ENCODE measurements around a stretch of chr10.

- RRBS = no CpG with 5 or more reads among the region's 8 CpGs
These were observed 32.0 kb downstream of the TACR2 start for GRCh38 chr10:69384745-69385148.

- RRBS = 8% methylated on average over 6 of the region's 24 CpGs
These were observed 1.5 kb upstream of the NEUROG3 start for GRCh38 chr10:69574549-69575257.

- RRBS = no CpG with 5 or more reads among the region's 5 CpGs
These were observed 79.6 kb downstream of the FAM241B start for GRCh38 chr10:69709676-69710024.

DNA sequence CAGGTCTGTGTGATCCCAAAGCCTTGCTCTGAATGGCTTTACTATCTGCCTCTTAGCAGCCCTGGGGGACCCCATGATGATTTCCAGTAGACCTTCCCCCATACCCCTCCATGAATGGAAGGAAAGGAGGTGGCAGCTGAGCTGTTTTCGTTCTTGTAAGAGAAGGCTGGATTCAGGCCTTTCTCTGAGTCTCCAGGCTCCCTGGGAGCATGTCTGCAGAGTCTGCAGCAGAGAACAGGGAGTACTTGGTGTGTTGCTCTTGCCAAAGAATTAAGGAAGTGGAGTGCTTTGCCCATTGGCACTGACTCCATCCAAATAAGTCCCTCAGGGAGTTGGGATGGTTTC, 109.8 kb downstream of the COL13A1 start:
- RRBS = no CpG with 5 or more reads among the region's 1 CpG

- RRBS = no CpG with 5 or more reads among the region's 5 CpGs
These were observed 110.0 kb downstream of the COL13A1 start for GRCh38 chr10:69911839-69912060.

GRCh38 chr10:70091946-70092748, 39.5 kb downstream of the MACROH2A2 start:
- RRBS = no CpG with 5 or more reads among the region's 15 CpGs

DNA sequence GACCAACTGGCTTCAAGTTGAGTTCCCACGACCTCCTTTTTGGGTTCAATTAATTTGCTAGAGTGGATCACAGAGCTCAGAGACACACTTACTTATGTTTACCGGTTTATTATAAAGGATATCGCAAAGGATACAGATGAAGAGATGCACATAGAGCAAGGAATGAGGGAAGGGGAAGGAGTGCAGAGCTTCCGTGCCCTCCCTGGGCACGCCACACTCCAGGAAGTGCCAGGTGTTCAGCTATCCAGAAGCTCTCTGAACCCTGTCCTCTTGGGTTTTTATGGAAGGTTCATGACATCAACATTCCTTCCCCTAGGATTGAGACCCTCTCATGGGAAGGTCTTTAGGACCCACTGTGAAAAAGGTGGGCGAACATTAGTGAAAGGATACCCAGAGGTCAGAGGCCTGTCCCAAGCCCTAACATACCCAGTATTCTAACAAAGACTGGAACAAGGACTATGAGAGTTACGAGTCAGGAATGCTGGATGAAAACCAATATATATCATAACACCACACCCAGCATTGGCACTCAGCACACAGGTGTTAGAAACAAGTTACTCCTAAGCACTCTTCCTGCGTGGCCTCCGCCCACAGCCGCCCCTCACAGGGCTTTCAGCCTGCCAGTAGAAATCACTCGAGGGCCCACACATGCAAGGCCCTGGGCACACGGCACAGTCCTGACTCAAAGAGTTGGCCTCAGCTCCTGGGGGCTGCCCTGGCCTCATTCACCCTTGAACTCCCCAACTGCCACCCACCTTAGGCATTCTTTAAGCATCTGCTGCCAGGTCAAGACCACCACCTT, 5.5 kb upstream of the AIFM2 start:
- RRBS = no CpG with 5 or more reads among the region's 12 CpGs

DNA sequence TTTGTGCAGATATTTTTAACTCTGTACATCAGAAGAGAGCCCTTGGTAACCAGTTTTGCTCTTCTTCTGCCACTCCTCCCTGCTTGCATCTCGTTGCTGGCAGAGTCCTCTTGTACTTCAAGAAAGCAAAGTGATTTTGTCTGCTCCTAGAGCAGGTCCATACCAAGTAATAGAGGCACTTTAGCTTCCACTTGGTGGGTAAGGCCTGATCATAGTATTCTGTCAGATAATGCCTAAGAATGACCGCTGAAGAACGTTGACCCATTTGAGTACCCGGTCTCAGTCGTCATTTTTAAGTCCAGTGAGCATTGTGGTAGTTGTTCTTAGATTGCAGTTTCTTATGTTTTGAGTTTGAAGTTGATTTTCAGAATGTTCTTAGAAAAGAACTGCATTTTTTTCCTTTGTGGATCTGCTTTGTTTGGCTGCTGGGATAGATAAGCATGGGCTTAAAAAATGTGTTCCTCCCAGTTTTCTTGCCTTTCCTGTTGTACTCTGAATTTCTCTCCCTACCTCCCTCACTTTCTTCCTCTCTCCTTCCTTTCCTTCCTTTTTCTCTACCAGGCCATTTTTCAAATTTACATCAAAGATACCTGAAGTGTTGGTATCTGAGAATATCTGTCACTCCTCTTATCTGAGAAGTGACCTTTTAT, 18.6 kb downstream of the EIF4EBP2 start:
- RRBS = no CpG with 5 or more reads among the region's 5 CpGs

GRCh38 chr10:70508796-70509439, 30.4 kb downstream of the PALD1 start:
- RRBS = no CpG with 5 or more reads among the region's 14 CpGs

- RRBS = no CpG with 5 or more reads among the region's 15 CpGs
These were observed 55.3 kb downstream of the TBATA start for GRCh38 chr10:70729826-70730267.

DNA sequence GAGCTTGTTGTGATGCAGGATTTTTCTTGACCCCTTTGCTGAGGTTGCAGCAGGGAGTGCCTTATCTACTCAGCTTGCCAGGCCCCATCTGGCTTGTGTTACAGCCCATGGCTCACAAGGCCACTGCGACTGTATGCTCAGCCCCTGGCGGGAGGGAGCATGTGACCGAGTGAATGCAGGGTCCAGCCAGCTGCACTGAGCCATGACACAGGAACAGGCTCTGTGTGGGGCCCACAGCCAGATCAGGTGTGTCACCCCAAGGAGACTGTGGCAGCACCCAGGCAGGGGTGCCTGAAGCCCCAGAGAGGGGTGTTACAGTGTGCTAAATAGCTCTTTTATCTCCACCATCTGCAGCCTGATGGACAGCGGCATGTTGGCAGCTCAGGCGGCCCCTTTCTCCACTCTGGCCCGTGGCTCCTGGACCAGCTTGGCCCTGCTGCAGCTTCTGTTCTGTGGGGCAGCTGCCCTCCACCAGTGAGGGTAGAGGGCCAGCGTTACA, 2.6 kb upstream of the PCBD1 start:
- RRBS = no CpG with 5 or more reads among the region's 7 CpGs

DNA sequence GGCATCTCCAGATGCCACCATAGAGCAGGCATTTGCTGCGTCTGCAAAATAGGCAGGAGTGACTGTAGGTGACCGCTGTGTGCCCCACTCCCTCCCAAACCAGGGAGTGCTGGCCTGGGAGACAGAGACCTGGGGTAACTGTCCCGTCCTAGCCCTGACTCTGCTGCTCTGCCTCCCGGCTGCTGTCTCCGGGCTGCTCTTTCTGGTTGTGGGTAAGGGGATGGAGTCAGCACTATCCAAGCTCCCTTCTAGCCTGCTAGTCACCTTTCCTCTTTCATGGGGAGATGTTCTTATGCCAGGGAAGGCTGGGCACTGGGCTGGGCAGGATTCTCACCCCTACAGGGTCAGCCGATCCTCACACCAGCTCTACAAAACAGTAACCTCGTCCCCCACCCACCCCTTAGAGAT, 29.5 kb upstream of the PCBD1 start:
- RRBS = no CpG with 5 or more reads among the region's 7 CpGs

GRCh38 chr10:71263212-71264239, 51.2 kb downstream of the UNC5B start:
- RRBS = no CpG with 5 or more reads among the region's 9 CpGs

DNA sequence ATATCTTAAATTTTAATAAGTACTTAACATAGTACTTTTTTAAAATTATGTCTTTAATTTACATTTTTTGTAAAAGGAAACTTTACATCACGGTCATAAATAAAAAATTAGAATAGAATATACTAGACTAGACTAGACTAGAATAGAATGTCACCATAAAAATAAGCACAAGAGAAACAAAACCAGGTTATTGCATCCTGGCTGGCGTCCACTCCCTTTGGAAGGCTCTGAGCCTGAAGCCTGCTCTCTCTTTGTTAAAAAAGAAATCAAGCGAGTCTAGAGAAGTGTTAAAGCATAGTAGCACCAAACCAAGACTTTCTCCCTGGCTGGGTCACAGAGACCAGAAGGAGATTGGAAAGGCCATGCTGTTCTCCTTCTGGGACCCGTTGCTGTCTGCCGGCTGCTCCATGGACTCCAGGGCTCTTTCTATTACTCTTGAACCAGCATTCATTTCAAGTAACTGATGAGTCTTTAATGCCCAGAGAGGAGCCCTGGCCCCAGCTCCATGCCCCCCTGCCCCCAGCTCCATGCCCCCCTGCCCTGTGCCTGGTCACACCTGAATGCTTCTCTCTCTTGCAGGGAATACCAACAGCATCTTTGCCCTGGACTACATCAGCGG, 104.5 kb downstream of the C10orf105 start:
- RRBS = no CpG with 5 or more reads among the region's 6 CpGs

- RRBS = no CpG with 5 or more reads among the region's 3 CpGs
These were observed 35.3 kb downstream of the C10orf105 start for GRCh38 chr10:71684260-71684664.

GRCh38 chr10:71694478-71695296, 24.9 kb downstream of the C10orf105 start:
- RRBS = no CpG with 5 or more reads among the region's 13 CpGs

GRCh38 chr10:71709105-71709481, 10.5 kb downstream of the C10orf105 start:
- RRBS = 46% methylated on average over 5 of the region's 11 CpGs

- RRBS = no CpG with 5 or more reads among the region's 18 CpGs
These were observed 22.9 kb downstream of the VSIR start for GRCh38 chr10:71750160-71750982.

- RRBS = no CpG with 5 or more reads among the region's 3 CpGs
These were observed 18.7 kb downstream of the VSIR start for GRCh38 chr10:71754663-71755004.

Measured in AG08470 (cell line).